ENCODE data around the genes TBC1D32 and HEY2.

- PRO-cap, 2 experiments: no peak in any of the 2 experiments
Observed at GRCh38 chr6:118821521-118822032, 72.4 kb upstream of the ASF1A start.

DNA sequence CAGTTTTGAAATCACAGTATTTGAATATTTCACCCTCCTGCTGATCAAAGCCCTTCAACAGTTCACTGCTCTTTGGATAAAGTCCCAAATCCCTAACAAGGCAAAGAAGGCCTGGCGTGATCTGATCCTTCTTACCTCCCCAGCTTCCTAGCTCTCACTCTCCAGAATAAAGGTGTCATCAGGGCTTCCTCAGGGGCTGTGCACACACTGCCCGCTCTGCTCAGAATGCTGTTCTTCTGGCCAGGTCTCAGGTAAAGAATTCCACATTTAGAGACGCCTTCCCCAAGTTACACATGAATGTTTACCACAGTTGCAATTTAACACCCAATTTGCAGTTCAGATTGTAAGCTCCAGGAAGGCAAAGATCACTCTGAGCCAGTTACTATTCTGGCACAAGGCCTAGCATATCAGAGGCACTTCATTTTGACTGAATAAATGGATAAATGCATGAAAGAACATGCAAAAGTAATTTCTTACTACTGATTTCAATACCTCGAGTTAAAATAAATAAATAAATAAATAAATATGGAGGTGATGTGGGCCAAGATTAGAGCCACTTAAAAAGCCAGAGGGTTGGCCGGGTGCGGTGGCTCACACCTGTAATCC is 59.0 kb upstream of the MCM9 start:
- PRO-cap, 2 experiments: no peak in any of the 2 experiments

- PRO-cap, 2 experiments: no peak in any of the 2 experiments
Observed at GRCh38 chr6:119193714-119194354, 115.4 kb upstream of the FAM184A start.

- PRO-cap, 2 experiments: no peak in any of the 2 experiments
Observed at GRCh38 chr6:119330494-119331304, 18.9 kb downstream of the MAN1A1 start.

- PRO-cap, 2 experiments: no peak in any of the 2 experiments
Observed at GRCh38 chr6:119449260-119449694, 99.7 kb upstream of the MAN1A1 start.

GRCh38 chr6:121334282-121335114 is at the start of gene TBC1D32:
TSS of gene TBC1D32 (minus strand) at chr6:121334480.
- PRO-cap, 2 experiments: peak in 2 of 2 experiments; most common plus-strand start chr6:121334816 (in 2); most common minus-strand start chr6:121334422 (in 1)

DNA sequence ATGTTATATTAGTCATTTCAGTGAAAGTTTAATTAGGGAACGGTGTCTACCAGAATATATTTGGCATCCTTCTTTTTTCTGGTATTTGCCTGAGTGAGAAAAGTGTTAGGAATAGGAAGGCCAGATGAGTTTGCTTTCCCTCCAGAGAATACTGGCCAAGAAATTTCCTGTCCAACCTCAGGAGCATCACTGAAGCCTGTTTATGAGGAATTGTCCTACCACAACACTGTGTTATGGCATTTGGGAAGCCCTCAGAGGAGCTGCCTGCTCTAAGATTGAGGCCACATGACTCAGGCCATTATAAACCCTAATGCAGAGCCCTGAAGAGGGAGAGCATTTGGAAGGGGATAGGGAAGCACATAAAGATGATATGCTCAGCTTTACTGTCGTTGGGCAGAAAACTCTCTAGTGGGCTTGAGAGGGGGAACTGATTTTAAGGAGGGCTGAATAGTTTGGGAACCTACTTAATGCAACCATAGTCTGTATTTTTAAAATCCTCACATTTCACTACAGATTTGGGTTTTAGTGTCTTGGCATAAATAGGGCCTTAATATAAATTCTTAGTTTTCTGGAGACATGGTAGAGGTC is 996 bp upstream of the GJA1 start:
- PRO-cap, 2 experiments: no peak in any of the 2 experiments

GRCh38 chr6:121686579-121687069 is 251.2 kb downstream of the GJA1 start:
- PRO-cap, 2 experiments: no peak in any of the 2 experiments

GRCh38 chr6:122128149-122128959 is 271.1 kb upstream of the HSF2 start:
- PRO-cap, 2 experiments: no peak in any of the 2 experiments

DNA sequence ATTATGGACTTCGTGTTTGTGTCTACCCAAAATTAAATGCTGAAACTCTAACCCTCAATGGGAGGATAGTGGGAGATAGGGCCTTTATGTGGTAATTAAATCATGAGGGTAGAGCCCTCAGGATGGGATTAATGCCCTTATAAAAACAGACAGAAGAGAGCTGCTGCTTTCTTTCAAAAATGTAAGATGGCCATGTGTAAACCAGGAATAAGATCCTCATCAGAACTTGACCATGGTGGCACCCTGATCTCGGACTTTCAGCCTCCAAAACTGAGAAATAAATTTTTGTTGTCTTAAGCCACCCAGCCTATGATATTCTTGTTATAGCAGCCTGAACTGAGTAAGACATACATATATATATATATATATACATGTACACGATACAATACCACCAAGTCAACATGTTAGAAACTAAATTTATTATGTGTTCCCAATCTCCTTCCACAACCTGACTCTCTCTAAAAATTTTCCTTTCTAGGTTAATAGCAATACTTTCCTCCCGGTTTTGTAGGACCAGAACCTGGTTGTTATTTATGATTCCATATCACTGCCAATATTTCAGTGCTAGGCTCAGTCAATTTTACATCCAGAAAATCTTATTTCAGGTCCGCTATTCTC is 14.0 kb downstream of the SERINC1 start:
- PRO-cap, 2 experiments: no peak in any of the 2 experiments

DNA sequence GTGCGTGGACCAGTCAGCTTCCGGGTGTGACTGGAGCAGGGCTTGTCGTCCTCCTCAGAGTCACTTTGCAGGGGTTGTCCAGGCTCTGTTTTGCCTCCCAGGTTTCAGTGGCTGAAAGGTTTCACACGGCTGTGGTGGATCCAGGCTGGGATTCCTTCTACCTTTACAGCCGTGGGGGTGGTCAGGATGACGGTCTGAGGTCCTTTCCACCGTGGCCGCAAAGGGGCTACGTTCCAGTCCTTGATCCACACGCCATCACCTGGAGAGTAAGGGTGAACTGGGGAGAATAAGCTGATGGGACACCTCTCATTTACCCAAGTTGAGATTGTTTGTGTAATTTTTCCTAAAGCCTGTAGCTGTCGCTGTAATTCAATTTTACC is 35.5 kb upstream of the FABP7 start:
- PRO-cap, 2 experiments: no peak in any of the 2 experiments

- PRO-cap, 2 experiments: no peak in any of the 2 experiments
Observed at GRCh38 chr6:124978725-124979471, 16.7 kb downstream of the RNF217 start.

- PRO-cap, 2 experiments: no peak in any of the 2 experiments
Observed at GRCh38 chr6:124980919-124981748, 18.9 kb downstream of the RNF217 start.

GRCh38 chr6:125197589-125198374 is 44.2 kb downstream of the TPD52L1 start:
- PRO-cap, 2 experiments: no peak in any of the 2 experiments

DNA sequence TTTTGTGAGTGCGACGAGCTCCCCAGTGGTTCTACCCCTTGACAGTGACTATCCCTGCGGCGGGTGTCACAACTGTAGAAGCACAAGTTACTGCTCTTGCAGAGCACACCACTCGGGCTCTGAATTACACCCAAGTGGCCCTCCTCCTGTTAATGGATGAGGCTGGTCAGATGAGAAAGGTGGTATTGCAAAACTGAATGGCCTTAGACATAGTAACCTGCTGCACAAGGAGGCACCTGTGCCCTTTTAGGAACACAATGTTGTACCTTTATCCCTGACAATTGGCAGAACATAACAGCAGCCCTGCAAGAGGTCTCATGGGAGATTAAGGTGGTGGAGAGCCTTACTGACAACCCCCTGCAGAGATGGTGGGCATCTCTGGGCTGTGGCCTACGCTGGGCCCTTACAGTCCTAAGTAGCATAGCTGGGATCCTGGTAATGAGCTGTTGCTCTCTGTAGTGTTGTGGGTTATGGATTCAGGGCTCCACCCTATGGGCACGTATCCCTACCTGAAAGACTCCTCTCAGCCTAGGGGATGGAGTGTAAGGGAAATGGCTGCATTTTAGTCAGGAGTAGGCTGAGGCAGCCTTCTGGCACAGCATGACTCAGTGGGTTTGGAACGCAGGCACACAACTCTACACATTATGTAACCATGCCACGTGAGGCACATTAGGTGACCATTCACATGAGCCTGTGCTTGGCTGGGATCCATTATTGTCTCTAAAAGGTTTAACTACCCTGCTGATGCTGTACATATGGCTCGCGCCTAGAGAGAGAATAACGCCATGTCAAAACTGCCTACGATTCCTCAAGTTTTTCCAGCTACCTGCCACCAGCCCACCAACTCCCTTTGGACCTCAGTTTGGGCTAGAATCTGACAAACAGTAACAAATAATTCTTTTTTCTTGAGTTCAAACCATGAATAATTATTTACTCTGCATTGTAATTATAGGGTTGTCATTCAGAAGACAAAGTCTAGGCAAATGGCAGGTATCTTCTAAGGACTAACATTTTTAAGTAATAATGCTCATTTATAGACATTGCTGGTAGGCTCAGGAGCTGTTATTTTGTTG is 27.9 kb downstream of the HDDC2 start:
- PRO-cap, 2 experiments: no peak in any of the 2 experiments

DNA sequence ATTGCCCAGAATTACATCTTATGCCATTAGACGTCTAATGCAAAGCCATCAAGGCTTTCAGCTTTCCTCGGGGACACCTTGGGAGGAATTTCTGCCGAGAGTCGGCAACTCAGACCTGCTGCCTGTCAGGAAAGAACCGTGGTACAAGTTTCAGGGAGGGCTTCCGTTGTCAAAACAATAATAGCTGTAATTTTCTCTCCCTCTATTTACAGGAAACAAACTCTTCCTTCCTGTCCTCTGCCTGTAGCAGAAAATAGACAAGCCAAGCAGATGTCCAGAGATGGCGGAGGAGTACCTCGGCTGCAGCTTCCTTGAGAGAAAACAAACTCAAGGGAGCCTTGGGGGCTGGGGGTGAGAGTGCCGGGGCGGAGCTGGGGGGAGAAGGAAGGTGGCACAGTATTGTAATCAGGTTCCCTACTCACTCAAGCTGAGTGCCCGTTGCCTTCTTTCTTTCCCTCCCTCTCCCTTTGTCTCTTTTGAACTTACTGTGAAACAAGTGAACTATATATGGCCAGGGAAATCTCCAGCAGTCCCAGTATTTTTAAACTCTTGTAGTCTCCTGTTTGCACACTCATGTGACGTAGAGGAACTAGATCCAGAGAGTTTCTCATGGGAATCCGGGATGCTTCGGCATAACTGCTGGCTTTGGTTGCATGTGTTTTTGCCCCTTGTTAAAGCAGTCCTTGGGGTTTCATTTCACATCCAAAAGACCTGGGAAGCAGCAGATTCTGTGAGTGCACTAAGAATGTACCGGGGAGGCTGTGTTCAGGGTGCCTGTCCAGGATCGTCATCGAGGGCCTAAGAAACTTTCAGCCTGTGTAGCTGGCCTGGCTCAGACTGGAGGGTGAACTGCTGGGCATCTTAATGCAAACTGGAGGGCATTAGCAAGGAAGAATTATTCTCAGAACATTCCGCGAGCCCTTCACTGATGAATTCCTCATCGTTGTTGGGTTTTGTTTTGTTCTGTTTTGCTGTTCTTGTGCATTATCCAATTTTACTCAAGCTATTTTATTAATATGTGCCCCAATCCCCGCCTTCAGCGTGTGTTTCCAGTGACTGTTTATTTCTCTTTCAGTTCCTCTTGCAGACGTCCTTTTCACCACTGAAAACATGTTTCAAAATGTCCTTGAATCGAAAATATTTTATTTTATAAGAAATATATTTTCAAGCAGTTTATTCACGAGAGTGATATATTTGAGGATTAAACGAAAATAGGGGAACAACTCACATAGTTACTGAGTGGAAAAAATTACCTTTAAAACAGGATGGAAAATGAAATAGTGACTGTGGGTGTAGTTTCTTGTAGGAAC is 44.7 kb upstream of the HDDC2 start:
- PRO-cap, 2 experiments: no peak in any of the 2 experiments

DNA sequence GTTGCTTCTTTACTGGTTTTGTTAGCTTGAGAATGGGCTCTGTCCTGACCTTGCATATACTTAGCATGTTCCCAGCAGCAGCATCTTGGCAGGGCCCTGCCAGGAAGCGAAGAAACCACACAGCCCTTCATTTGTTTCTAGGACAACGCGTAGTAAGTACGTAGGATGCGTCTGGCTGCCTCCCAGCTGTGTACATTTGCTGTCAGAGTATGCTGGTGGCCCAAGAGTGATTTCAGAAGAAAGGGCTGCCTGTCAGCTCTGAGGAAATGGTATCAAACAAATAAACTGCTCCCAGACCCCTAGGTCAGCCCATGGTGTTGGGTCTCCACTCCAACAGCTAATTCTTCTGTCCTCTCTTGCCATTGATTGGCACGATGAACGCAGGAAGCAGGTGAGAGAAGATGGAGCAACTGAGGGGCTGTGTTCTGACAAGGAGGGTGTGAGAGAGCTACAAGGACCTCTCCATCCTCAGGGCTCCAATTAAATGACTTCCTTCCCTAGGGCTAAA is 55.9 kb upstream of the HDDC2 start:
- PRO-cap, 2 experiments: no peak in any of the 2 experiments

GRCh38 chr6:125600302-125600653 is 149.2 kb upstream of the HEY2 start:
- PRO-cap, 2 experiments: no peak in any of the 2 experiments

DNA sequence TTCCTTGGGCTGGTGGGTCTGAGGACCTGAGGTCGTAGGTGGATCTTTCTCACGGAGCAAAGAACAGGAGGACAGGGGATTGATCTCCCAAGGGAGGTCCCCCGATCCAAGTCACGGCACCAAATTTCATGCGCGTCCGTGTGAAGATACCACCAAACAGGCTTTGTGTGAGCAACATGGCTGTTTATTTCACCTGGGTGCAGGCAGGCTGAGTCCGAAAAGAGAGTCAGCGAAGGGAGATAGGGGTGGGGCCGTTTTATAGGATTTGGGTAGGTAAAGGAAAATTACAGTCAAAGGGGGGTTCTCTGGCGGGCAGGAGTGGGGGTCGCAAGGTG is 42.3 kb upstream of the HEY2 start:
- PRO-cap, 2 experiments: no peak in any of the 2 experiments

DNA sequence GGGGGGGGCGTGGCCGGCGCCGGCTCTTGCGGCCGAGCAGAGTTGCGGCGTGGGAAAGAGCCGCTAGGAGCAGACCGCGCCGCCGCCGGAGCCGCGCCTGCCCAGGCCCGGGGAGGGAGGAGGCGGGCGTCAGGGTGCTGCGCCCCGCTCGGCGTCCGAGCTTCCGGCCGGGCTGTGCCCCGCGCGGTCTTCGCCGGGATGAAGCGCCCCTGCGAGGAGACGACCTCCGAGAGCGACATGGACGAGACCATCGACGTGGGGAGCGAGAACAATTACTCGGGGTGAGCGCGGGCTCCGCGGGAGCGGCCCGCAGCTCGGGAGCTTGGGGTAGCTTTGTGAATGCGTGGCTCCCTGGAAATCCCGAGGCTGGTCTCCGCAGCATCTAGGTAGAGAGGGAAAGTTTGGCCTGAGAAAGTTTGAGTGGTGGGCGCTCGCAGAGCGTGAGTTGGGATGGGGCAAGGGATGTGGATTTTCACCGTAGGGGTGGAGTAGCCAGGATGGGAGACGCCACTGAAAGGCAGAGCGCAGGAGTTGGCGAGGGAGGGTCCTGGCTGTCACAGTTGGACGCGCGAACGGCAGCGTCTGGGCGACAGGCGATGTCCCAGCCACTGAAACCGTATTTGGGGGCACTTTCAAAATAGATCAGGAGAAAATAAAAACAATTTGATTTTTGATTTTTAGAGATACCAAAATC is at the start of gene HEY2:
Gene HEY2 (plus strand): TSS at position 54 of the 694 bp plus-strand sequence.
- PRO-cap, 2 experiments: peak in 2 of 2 experiments; most common plus-strand start position 39 of the sequence (in 2); most common minus-strand start position 613 of the sequence (in 1)